ENCODE data around the gene TMEM262.

DNA sequence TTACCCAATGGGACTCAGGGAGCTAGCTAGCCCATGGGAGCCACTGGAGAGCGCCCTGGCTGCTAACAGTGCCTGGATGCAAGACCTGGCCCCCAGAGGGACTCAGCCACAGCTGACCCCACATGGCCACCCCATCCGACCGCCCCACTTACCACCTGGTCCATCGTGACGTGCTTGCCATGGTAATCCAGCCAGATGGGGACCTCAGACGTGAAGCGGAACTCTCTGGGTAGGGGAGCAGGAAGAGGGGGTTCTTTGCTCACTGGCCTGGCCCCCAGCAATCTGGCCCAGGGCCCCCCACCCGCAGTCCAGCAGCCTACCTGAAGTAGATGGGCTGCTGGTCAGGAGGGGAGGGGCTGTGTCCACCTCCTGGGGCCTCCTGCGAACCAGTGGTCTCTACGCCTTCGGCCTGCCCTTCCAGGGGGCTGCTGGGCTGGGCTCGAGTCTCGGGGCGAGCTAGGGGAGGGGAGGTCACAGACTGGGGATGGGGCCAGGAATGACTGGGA, 19.2 kb upstream of the EHD1 start:
- RAMPAGE, long total RNA: no peak
- RRBS, 2 experiments: no CpG with 5 or more reads among the region's 14 CpGs
CAGE:
- cytosol, long polyA minus RNA: no peak
- cytosol, long polyA plus RNA: no peak
- long polyA plus RNA: no peak
- nucleolus, long total RNA: no peak
- nucleus, long polyA plus RNA: no peak
- nucleus, long total RNA: no peak

GRCh38 chr11:64998215-64998553, 1.4 kb upstream of the BATF2 start:
- RAMPAGE, long total RNA: no peak
- RRBS, 2 experiments: no CpG with 5 or more reads among the region's 1 CpG
CAGE:
- cytosol, long polyA minus RNA: no peak
- cytosol, long polyA plus RNA: no peak
- long polyA plus RNA: no peak
- nucleolus, long total RNA: no peak
- nucleus, long polyA plus RNA: no peak
- nucleus, long total RNA: no peak

DNA sequence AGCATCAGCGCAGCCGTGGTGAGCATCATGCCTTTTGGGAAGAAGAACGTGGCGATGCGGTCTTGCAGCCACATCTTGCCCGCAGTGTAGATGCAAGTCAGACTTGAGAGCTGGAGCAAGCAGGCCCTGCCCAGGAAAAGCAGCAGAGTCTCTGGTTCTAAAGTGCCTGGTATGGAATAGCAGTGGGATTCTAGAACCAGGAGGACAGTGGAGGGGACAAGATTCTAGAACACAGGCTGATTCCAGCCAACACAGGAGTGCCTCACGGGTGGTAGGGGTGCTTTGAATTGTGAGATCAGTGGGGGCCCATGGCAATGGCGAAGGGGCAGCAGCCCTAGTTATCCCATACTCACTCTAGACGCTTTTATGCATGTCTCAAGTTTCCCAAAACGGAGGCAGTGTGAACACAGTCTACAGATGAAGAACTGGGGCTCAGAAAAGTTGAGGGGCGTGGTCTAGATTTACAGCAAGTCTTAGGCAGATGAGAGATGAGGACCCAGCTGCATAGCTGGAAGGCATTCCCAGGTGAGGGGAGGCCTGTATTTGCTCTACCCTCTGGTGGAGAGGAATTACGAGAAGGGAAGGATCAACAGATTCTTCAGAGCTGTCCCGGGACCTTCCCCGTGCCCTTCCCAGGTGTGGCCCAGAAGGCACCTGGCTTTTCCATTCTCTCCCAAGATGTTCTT, at the start of gene TMEM262:
Gene TMEM262, minus strand, starts transcription at position 153 of the 686 bp plus-strand sequence.
- RAMPAGE, long total RNA: no peak
- RRBS, 2 experiments: no CpG with 5 or more reads among the region's 14 CpGs
CAGE:
- cytosol, long polyA minus RNA: no peak
- cytosol, long polyA plus RNA: no peak
- long polyA plus RNA: no peak
- nucleolus, long total RNA: no peak
- nucleus, long polyA plus RNA: no peak
- nucleus, long total RNA: no peak

GRCh38 chr11:65183104-65183449, 1.3 kb downstream of the CAPN1 start:
- RAMPAGE, long total RNA: no peak
- RRBS, 2 experiments: no CpG with 5 or more reads among the region's 9 CpGs
CAGE:
- cytosol, long polyA minus RNA: no peak
- cytosol, long polyA plus RNA: no peak
- long polyA plus RNA: no peak
- nucleolus, long total RNA: no peak
- nucleus, long polyA plus RNA: no peak
- nucleus, long total RNA: no peak

DNA sequence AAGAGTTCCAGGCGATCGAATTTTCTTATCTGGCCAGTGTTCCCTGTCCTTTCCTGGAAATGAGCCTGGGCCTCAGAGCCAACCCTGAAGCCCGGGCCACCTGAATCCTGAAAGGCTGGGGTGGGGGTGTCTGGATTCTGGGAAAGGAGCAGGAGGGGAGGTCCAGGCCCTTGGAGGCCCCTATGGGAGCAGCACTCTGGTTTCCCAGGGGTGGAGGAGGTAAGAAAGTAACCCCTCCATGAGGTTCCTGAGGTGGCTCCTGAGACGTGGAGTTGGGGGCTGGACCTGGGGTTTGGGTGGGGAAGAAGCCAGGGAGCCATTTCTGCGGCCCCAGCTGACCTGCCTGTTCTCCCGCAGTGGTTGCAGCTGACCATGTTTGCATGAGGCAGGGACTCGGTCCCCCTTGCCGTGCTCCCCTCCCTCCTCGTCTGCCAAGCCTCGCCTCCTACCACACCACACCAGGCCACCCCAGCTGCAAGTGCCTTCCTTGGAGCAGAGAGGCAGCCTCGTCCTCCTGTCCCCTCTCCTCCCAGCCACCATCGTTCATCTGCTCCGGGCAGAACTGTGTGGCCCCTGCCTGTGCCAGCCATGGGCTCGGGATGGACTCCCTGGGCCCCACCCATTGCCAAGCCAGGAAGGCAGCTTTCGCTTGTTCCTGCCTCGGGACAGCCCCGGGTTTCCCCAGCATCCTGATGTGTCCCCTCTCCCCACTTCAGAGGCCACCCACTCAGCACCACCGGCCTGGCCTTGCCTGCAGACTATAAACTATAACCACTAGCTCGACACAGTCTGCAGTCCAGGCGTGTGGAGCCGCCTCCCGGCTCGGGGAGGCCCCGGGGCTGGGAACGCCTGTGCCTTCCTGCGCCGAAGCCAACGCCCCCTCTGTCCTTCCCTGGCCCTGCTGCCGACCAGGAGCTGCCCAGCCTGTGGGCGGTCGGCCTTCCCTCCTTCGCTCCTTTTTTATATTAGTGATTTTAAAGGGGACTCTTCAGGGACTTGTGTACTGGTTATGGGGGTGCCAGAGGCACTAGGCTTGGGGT, 29.5 kb downstream of the CAPN1 start:
- RAMPAGE, long total RNA: no peak
- RRBS, 2 experiments: 92 to 99% methylated on average over 5 to 6 of the region's 32 CpGs
CAGE:
- cytosol, long polyA minus RNA: no peak
- cytosol, long polyA plus RNA: no peak
- long polyA plus RNA: no peak
- nucleolus, long total RNA: no peak
- nucleus, long polyA plus RNA: no peak
- nucleus, long total RNA: no peak

GRCh38 chr11:65298011-65299356, 16.2 kb upstream of the CDC42EP2 start:
- RAMPAGE, long total RNA: no peak
- RRBS, 2 experiments: 77 to 82% methylated on average over 3 of the region's 26 CpGs
CAGE:
- cytosol, long polyA minus RNA: no peak
- cytosol, long polyA plus RNA: no peak
- long polyA plus RNA: no peak
- nucleolus, long total RNA: no peak
- nucleus, long polyA plus RNA: no peak
- nucleus, long total RNA: no peak

DNA sequence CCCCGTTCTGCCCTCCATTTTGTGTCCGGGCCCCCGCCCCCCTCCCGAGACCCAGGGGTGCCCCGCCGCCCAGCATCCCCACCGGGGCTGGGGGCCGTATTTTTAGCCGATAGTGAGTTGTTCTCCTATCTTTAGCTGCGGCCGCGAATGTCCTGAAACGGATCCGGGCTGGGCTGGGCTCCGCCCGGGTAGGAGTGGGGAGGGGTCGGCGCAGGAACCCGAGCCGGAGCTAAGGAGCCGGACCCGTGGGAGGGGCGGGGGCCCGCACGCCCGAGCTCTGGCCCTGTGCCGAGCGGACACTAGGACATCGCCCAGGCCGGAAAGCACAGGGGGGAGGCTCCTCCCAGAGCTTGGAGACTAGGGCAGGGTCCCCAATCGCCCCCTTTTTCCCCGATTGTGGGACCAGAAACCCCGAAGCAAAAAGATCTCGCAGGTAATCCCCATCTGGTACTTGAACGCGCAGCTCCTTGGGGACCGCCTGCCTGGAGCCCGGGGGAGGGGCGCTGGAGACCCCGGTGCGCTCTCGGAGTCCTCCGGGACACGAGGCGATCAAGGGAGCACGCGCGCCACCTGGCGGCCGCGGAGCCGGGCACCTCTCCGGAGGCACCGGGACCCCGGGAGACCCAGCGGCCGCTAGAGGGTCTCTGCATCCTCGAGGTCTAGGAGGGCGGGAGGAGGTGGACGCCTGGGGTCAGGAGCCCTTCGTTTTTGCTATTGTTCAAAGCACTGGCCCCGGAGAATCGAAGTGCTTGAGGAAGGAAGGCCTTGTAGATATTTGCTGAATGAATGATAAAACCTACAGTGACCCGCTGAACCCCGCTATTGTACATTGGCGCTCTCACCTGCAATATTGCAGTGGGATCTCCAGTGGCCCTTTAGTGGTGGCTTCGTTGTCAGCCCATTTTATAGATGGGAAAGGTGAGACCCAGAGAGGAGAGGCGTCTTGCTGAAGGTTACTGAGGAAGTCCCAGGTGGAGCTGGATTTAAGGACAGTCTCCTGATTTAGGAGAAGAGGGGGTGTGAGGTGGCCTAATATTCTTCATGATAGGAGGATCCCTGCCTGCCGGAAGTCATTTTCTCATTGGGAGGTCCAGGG, 861 bp downstream of the CDC42EP2 start:
- RAMPAGE, long total RNA: no peak
- RRBS, 2 experiments: 1 to 2% methylated on average over 33 of the region's 69 CpGs
CAGE:
- cytosol, long polyA minus RNA: no peak
- cytosol, long polyA plus RNA: no peak
- long polyA plus RNA: no peak
- nucleolus, long total RNA: no peak
- nucleus, long polyA plus RNA: no peak
- nucleus, long total RNA: no peak

- RAMPAGE, long total RNA: no peak
- RRBS, 2 experiments: 0 to 5% methylated on average over 2 to 3 of the region's 44 CpGs
CAGE:
- cytosol, long polyA minus RNA: no peak
- cytosol, long polyA plus RNA: no peak
- long polyA plus RNA: no peak
- nucleolus, long total RNA: no peak
- nucleus, long polyA plus RNA: no peak
- nucleus, long total RNA: no peak
These were observed 421 bp downstream of the DPF2 start for GRCh38 chr11:65333973-65334572.

- RAMPAGE, long total RNA: no peak
- RRBS, 2 experiments: no CpG with 5 or more reads among the region's 7 CpGs
CAGE:
- cytosol, long polyA minus RNA: no peak
- cytosol, long polyA plus RNA: no peak
- long polyA plus RNA: no peak
- nucleolus, long total RNA: no peak
- nucleus, long polyA plus RNA: no peak
- nucleus, long total RNA: no peak
These were observed 8.9 kb upstream of the TIGD3 start for GRCh38 chr11:65345577-65346115.

- RAMPAGE, long total RNA: no peak
- RRBS, 2 experiments: 92% methylated on average over 3 of the region's 29 CpGs; no CpG with 5 or more reads in 1 of the 2 experiments
CAGE:
- cytosol, long polyA minus RNA: no peak
- cytosol, long polyA plus RNA: no peak
- long polyA plus RNA: no peak
- nucleolus, long total RNA: no peak
- nucleus, long polyA plus RNA: no peak
- nucleus, long total RNA: no peak
These were observed 1.4 kb downstream of the TIGD3 start for GRCh38 chr11:65355880-65356352.

- RAMPAGE, long total RNA: no peak
- RRBS, 2 experiments: no CpG with 5 or more reads among the region's 9 CpGs
CAGE:
- cytosol, long polyA minus RNA: no peak
- cytosol, long polyA plus RNA: no peak
- long polyA plus RNA: no peak
- nucleolus, long total RNA: no peak
- nucleus, long polyA plus RNA: no peak
- nucleus, long total RNA: no peak
These were observed 11.4 kb downstream of the SLC25A45 start for GRCh38 chr11:65370847-65371614.

- RAMPAGE, long total RNA: no peak
- RRBS, 2 experiments: 95 to 98% methylated on average over 3 of the region's 12 CpGs
CAGE:
- cytosol, long polyA minus RNA: no peak
- cytosol, long polyA plus RNA: no peak
- long polyA plus RNA: no peak
- nucleolus, long total RNA: start-site peak on the minus strand at chr11:65392912-65392924, 11 reads
- nucleus, long polyA plus RNA: no peak
- nucleus, long total RNA: no peak
These were observed 6.2 kb downstream of the FRMD8 start for GRCh38 chr11:65392436-65393220.

DNA sequence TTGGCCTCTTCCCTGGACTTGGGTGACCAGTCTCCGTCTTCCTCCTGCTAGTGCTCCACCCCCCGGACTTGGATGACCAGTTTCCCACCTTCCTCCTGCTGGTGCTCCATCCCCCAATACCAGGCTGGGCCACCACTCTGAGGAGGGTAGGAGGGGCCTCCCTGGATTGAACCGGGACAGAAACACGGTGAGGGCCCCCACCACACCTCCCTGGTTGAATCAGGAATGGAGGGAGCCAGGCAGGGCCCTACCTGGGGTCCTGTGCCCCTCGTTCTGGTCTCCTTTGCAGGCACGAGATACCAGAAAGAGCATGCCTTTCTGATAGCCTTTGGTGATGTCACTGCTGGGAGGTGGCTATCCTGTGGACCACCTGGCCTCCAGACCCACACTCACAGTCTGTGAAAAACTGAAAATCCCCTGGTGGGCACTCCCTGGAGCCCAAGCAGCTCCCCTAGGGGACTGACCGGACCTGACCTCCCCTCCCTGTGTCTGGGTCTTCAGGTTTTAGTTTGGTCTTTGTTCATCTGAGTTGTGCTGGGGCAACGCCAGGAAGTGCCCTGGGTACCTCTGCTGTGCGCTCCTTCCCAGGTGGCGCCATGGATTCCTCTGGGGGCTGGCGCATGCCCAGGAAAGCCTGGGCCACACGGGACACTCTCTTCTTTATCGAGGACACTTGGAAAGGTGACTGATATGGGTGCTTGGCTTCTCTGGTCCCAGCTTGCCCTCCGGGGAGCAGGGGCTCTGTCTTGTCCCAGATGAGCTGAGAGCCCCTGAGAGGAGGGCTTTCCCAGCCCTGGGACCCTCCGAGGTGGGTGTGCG, 25.6 kb downstream of the FRMD8 start:
- RAMPAGE, long total RNA: no peak
- RRBS, 2 experiments: 73% methylated on average over 2 of the region's 16 CpGs; no CpG with 5 or more reads in 1 of the 2 experiments
CAGE:
- cytosol, long polyA minus RNA: start-site peak on the plus strand centred at position 409 of the sequence, 8 bp wide, 12 reads
- cytosol, long polyA plus RNA: no peak
- long polyA plus RNA: no peak
- nucleolus, long total RNA: no peak
- nucleus, long polyA plus RNA: no peak
- nucleus, long total RNA: no peak

DNA sequence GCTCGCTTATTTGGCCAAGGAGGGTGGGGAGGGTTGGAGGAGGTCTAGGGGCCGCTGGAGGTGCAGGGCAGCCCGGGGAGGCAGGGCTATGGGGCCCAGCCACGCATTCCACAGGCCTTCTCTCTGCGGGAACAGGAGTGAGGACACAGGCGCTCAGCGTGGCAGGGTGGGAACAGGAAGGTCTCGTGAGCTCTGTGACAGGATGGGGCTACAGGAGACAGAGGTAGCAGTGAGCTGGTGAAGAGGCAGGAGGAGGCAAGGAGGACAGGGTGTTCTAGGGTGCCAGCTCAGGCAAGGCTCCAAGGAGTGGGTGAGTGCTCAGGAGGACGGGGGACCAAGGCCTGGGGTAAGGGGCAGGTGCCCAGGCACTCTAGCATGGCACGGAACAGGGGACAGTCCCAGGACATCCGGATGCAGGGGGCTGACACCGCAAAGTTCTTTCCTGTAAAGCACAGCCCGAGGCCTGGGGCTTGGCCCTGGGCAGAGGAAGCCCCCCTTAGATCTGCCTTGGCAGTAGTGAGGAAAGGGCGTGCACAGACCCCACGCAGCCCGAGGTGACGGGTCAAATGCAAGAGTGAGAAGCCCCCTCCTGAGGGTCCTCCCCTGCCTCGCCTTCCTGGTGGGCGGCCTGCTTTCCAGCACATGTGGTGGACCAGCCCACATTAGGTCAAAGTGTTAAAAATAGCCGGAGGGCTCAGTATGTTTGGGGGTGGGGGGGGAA, 31.4 kb downstream of the FRMD8 start:
- RAMPAGE, long total RNA: no peak
- RRBS, 2 experiments: no CpG with 5 or more reads among the region's 20 CpGs
CAGE:
- cytosol, long polyA minus RNA: no peak
- cytosol, long polyA plus RNA: no peak
- long polyA plus RNA: no peak
- nucleolus, long total RNA: no peak
- nucleus, long polyA plus RNA: no peak
- nucleus, long total RNA: no peak

GRCh38 chr11:65442893-65443852, 56.7 kb downstream of the FRMD8 start:
- RAMPAGE, long total RNA: no peak
- RRBS, 2 experiments: no CpG with 5 or more reads among the region's 12 CpGs
CAGE:
- cytosol, long polyA minus RNA: no peak
- cytosol, long polyA plus RNA: no peak
- long polyA plus RNA: no peak
- nucleolus, long total RNA: no peak
- nucleus, long polyA plus RNA: no peak
- nucleus, long total RNA: no peak

GRCh38 chr11:65478391-65479149, 46.3 kb upstream of the SCYL1 start:
- RAMPAGE, long total RNA: no peak
- RRBS, 2 experiments: 97 to 98% methylated on average over 9 to 12 of the region's 31 CpGs
CAGE:
- cytosol, long polyA minus RNA: no peak
- cytosol, long polyA plus RNA: no peak
- long polyA plus RNA: no peak
- nucleolus, long total RNA: no peak
- nucleus, long polyA plus RNA: no peak
- nucleus, long total RNA: no peak

GRCh38 chr11:65487774-65488804, 36.8 kb upstream of the SCYL1 start:
- RAMPAGE, long total RNA: no peak
- RRBS, 2 experiments: no CpG with 5 or more reads among the region's 21 CpGs
CAGE:
- cytosol, long polyA minus RNA: no peak
- cytosol, long polyA plus RNA: no peak
- long polyA plus RNA: no peak
- nucleolus, long total RNA: no peak
- nucleus, long polyA plus RNA: no peak
- nucleus, long total RNA: no peak

GRCh38 chr11:65499187-65499944, 25.5 kb upstream of the SCYL1 start:
- RAMPAGE, long total RNA: no peak
- RRBS, 2 experiments: no CpG with 5 or more reads among the region's 13 CpGs
CAGE:
- cytosol, long polyA minus RNA: start-site peak on the minus strand at chr11:65499483-65499751, 62 reads
- cytosol, long polyA plus RNA: start-site peak on the minus strand at chr11:65499258-65499315, 7 and 7 reads in 2 replicates
- long polyA plus RNA: no peak
- nucleolus, long total RNA: start-site peak on the minus strand at chr11:65499342-65499385, 11 reads; start-site peak on the minus strand at chr11:65499491-65499508, 16 reads
- nucleus, long polyA plus RNA: start-site peak on the minus strand at chr11:65499271-65499280, 35 and 21 reads in 2 replicates; start-site peak on the minus strand at chr11:65499360-65499371, 23 and 17 reads in 2 replicates
- nucleus, long total RNA: start-site peak on the minus strand at chr11:65499737-65499812, 212 reads

GRCh38 chr11:65501054-65501295, 23.9 kb upstream of the SCYL1 start:
- RAMPAGE, long total RNA: no peak
- RRBS, 2 experiments: no CpG with 5 or more reads among the region's 2 CpGs
CAGE:
- cytosol, long polyA minus RNA: no peak
- cytosol, long polyA plus RNA: no peak
- long polyA plus RNA: no peak
- nucleolus, long total RNA: no peak
- nucleus, long polyA plus RNA: no peak
- nucleus, long total RNA: no peak

All from GM12878 (cell line).